Measurements from ENCODE around the genes PIK3R1, AK6, GTF2H2, MCCC2 and CARTPT.

DNA sequence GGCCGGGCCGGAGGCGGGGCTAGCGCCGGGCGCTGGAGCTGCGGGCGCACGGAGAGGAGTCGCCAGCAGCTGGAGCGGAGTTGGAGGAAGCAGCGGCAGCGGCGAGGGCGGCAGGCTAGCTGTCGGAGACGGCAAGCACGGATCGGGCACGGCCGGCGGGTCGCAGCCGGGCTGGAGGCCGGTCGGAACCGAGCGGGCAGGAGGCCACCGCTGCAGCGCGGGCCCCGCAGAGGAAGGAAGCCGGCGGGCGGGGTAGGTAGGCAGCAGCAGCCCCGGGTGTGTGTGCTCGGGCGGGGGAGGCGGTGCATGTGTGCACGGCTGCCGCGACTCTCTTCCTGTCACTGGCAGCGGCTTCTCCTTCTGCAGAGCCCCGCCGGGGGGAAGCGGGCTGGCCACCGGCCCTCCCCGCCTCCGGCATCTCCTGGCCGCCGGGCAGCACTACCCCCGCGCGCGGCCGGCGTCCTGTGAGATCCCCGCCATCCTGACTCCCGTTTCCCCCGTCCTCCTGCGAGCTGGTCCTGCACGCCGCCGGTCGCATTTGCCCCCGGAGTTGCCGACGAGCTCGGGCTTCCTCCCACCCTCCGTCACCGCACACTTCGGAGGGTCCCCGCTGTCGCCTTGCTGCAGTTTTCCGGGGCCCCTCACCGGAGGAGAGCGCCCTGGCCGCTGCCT is at the start of gene PIK3R1:
Gene PIK3R1, plus strand, starts transcription at position 59 of the 672 bp plus-strand sequence.
- PRO-cap: bidirectional peak, plus-strand start at position 65 of the sequence, minus-strand start outside the sequence; bidirectional peak, plus-strand start at position 538 of the sequence, minus-strand start at position 337 of the sequence

DNA sequence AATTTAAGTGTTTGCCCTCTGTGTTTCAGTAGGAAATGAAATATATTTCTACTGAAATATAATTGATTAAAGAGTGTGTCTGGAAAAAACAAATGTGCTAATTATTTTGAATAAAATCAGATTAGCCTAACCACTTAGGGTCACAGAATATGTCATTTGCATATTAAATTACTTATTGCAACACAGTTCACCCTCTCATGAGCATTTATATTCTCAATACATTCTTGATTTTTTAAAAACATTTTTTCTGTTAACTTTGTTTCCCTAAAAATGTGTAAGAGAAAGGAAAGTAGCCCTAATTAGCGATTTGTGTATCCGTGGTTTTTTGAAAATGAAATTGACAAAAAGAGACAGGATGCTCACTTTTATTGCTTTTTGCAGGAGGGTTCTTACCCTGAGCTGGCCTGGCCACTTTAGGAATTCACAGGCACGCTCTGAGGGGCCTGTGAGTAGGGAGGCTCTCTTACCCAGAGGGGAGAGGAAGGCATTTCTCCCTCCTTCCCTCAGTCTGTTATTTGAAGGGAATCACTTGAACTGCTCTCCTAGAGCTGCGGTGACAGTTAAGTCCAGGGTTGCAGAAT is 16.6 kb downstream of the PIK3R1 start:
- PRO-cap: no peak

GRCh38 chr5:68239287-68240230 is 24.0 kb downstream of the PIK3R1 start:
- PRO-cap: no peak

GRCh38 chr5:68251321-68251743 is 35.8 kb downstream of the PIK3R1 start:
- PRO-cap: no peak

GRCh38 chr5:68251744-68252522 is 36.4 kb downstream of the PIK3R1 start:
- PRO-cap: no peak

GRCh38 chr5:68284925-68285758 is 69.6 kb downstream of the PIK3R1 start:
- PRO-cap: no peak

DNA sequence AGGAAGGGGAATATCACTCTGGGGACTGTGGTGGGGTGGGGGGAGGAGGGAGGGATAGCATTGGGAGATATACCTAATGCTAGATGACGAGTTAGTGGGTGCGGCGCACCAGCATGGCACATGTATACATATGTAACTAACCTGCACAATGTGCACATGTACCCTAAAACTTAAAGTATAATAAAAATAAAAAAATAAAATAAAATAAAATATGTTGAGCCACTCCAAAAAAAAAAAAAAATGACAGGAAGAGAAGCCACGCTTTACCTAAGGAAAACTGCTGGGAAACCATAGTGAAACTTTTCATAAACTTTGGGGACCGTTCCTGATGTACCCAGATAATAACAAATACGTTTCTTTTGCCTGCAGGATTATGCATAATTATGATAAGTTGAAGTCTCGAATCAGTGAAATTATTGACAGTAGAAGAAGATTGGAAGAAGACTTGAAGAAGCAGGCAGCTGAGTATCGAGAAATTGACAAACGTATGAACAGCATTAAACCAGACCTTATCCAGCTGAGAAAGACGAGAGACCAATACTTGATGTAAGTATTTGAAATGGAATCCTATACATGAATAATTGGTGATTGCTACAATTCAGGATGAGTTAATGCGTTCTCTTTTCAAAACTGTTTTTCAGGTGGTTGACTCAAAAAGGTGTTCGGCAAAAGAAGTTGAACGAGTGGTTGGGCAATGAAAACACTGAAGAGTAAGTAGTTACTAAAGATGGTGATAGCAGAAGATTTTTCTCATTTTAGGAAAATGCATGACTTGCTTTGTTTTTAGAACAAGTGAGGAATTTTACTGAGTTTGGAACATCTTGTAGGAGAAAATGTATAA is 79.4 kb downstream of the PIK3R1 start:
- PRO-cap: no peak

DNA sequence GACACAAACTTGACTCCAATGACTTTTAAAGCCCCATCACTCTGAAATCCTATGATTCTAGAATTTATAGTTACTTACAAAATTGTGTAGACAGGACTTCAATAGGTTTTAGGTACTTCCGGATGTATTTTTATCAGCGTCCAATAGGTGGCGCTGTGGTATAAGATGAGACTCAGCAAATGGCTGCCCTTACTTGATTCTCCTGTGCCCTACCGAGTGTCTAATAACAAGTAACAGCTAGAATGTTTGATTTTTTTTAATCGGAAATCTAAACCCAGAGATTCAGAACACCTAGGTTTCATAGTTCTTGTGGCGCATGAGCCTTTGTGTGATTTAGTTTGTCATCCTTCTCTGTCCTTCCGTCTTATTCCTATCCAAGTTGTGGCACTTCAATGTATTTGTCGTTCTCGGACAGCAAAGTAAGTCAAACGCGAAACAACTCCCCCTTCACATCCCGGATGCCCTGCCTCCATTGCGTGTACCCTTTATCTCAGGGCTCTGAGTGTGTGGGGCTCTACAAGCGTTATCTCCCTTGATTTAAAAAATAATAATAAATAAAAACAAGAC is 50.9 kb upstream of the SLC30A5 start:
- PRO-cap: bidirectional peak, plus-strand start at position 175 of the sequence, minus-strand start outside the sequence; bidirectional peak, plus-strand start at position 450 of the sequence, minus-strand start at position 394 of the sequence

GRCh38 chr5:69333679-69334002 is 1.0 kb upstream of the CCDC125 start:
- PRO-cap: no peak

GRCh38 chr5:69369126-69370103 is at the start of gene AK6:
AK6 (minus strand) TSS chr5:69369520.
- PRO-cap: bidirectional peak, plus-strand start at chr5:69369271, minus-strand start at chr5:69369234; bidirectional peak, plus-strand start at chr5:69369541, minus-strand start at chr5:69369485; bidirectional peak, plus-strand start at chr5:69369794, minus-strand start at chr5:69369824; bidirectional peak, plus-strand start at chr5:69370043, minus-strand start at chr5:69370057

GRCh38 chr5:69410372-69410617 is 4.6 kb upstream of the MARVELD2 start:
- PRO-cap: no peak

GRCh38 chr5:70400910-70401846 is 351.7 kb downstream of the SMN2 start:
- PRO-cap: unidirectional peak, plus-strand start at chr5:70401133; bidirectional peak, plus-strand start at chr5:70401488, minus-strand start at chr5:70401361

DNA sequence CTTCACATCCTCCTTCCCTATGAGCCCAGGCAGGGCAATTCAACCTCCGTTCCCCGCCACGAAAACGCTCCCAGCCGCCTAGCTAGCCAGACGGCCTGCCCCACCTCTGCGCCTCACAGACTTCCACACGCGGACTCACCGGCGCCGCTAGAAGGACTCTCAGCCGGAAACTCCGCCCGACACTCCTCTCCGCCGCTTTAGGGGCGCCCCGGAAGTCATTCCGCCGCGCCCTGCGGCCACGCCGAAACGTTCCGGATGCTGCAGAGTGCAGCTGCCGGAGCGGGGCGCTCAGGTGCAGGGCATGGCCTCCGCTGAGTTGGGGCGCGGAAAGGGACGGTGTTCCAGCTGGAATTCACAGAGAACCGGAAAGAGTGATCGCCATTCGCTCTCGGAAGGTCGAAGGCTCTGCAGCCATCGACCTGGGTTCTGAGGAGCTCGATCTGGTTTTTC is at the start of gene GTF2H2:
Gene GTF2H2, minus strand, starts transcription at position 161 of the 450 bp plus-strand sequence.
- PRO-cap: no peak

- PRO-cap: unidirectional peak, minus-strand start at chr5:71290148
These were observed 165.5 kb upstream of the BDP1 start for GRCh38 chr5:71289850-71290404.

GRCh38 chr5:71489311-71489725 is 33.9 kb downstream of the BDP1 start:
- PRO-cap: no peak

DNA sequence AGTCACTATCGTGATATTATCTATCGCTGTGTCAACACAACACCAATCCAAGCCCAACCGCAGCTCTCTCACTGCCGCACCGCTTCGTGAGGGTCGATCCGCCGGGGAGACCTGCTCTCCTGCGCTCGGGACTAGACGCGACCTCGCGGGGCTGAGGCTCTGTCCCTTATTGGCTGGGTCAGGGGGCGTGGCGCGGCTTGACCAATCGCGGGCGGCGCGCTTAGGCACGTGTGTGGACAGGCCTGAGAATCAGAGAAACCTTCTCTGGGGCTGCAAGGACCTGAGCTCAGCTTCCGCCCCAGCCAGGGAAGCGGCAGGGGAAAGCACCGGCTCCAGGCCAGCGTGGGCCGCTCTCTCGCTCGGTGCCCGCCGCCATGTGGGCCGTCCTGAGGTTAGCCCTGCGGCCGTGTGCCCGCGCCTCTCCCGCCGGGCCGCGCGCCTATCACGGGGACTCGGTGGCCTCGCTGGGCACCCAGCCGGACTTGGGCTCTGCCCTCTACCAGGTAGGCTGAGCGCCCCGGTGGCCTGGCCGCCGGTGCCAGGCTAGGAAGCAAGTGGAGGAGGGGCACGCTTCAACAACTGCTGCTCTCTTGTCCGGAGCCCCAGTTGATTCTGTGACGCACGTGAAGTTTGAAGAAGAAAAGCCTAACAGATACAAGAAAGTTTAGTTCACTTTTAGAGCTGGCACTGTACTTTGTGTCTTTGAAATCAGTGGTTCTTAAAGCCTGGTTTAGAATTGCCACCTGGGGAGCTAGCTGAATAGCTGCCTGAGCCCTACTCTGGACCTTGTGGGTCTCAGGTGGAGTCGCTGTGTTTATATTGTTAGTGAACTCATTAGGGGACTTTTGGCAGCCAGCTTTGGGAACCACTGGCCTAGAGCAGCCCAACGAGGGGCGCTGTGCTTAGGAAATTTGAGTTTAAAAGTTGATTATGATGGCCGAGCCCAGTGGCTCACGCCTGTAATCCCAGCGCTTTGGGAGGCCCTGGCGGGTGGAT is at the start of gene MCCC2:
Gene MCCC2, plus strand, starts transcription at position 289 of the 996 bp plus-strand sequence.
- PRO-cap: bidirectional peak, plus-strand start at position 289 of the sequence, minus-strand start at position 71 of the sequence

- PRO-cap: bidirectional peak, plus-strand start at chr5:71719275, minus-strand start at chr5:71719197
These were observed at the start of gene CARTPT for GRCh38 chr5:71718894-71719354. CARTPT (plus strand) TSS chr5:71719275.

GRCh38 chr5:71887561-71888136 is 168.6 kb downstream of the CARTPT start:
- PRO-cap: unidirectional peak, minus-strand start at chr5:71887849

- PRO-cap: no peak
These were observed 172.9 kb downstream of the CARTPT start for GRCh38 chr5:71892024-71892269.

GRCh38 chr5:71972992-71973674 is 134.1 kb upstream of the MAP1B start:
- PRO-cap: no peak